ENCODE measurements around a stretch of chr5.

DNA sequence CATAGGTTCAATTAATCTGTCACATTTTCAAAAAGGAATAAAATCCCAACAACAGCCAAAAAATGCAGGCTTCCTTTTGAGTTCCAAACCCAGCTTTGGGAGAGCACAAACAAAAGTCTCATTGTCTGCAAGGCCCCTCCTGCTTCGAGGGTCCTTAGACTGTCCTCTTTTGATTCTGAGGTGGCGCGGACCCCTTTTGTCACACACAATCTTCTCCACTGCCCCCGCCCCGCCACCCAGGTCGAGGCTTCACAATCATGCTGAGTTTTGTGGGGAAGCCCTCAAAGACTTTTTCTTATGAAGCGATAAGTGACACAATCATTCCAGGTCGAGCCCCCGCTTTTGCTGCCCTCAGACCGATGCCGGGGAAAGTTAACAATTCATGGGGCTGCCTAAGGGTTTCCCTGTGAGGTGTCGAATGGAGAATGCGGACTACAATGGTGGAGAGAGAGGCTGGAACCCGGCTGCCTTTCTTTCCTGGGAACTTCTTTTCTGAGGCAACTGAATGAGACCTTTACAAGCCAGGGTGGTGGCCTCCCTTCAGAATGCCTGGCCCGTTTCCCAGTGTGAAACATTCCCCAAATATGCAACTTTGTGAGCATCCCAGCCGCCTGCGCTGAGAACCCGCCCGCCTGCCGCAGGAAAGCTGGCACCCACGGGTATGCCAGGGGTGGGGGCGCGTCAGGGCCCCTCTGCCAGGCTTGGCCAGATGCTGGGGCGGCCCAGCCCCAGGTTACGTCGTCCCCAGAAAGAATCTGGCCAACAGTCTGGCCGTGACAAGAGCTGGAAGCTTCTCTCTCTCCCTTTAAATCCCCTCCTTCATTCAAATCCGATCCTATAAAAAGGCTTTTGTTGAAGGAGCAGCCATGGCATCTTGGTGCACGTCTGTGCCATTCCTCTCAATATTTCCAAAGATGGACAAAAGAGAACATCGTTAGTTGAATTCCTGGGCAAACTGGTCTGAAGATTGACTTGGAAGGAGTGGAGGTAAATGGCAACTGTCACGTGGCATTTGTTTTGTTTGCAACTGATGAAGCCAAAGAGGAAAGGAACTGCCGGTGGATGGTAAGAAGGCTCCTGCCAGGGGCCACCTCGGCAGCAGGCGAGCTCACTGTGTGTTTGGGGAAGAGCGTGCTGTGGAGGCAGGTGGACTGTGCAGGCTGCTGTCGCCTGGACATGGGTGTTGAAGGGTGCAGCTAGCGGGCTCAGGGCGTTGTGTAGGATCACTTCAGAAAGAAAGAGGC is 72.1 kb downstream of the MAP1B start:
- PRO-cap, 2 experiments, result no peak in any of the 2 experiments
- RAMPAGE, long total RNA, 4 experiments, result no peak in any of the 4 experiments

DNA sequence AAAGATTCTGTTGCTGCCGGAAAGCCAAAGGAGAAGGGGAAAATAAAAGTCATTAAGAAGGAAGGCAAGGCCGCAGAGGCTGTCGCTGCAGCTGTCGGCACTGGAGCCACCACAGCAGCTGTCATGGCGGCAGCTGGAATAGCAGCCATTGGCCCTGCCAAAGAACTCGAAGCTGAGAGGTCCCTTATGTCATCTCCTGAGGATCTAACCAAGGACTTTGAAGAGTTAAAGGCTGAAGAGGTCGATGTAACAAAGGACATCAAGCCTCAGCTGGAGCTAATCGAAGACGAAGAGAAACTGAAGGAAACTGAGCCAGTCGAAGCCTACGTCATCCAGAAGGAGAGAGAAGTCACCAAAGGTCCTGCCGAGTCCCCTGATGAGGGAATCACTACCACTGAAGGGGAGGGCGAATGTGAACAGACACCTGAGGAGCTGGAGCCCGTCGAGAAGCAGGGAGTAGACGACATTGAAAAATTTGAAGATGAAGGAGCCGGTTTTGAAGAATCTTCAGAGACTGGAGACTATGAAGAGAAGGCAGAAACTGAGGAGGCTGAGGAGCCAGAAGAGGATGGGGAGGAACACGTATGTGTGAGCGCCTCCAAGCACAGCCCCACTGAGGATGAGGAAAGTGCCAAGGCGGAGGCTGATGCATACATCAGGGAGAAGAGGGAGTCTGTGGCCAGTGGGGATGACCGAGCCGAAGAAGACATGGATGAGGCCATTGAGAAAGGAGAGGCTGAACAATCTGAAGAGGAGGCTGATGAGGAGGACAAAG is 88.6 kb downstream of the MAP1B start:
- PRO-cap, 2 experiments, result no peak in any of the 2 experiments
- RAMPAGE, long total RNA, 4 experiments, result no peak in any of the 4 experiments

DNA sequence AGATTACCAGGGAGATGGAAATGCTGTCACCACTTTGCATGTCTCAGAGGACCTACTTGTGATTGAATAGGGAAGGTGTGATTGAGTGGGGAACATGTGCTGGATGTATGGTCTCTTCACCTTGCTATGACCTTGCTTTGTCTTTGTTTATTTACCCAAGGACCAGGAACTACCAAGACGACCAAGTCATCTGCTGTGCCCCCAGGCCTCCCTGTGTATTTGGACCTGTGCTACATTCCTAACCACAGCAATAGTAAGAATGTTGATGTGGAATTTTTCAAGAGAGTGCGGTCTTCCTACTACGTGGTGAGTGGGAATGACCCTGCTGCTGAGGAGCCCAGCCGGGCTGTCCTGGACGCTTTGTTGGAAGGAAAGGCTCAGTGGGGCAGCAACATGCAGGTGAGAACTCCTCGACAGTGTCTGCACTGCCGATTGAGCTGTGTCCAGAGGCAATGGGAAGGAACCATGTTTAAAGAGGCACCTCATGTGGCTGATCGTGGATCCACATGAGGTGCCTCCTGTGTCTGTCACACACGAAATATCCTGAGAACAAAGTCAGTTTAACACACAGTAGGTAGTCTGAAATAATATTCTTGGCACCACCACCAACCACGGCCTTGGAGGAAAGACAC is 96.2 kb downstream of the MAP1B start:
- PRO-cap, 2 experiments, result no peak in any of the 2 experiments
- RAMPAGE, long total RNA, 4 experiments, result no peak in any of the 4 experiments

GRCh38 chr5:72465125-72465557 is 42.1 kb downstream of the ZNF366 start:
- PRO-cap, 2 experiments, result no peak in any of the 2 experiments
- RAMPAGE, long total RNA, 4 experiments, result no peak in any of the 4 experiments

- PRO-cap, 2 experiments, result no peak in any of the 2 experiments
- RAMPAGE, long total RNA, 4 experiments, result no peak in any of the 4 experiments
These were observed 17.8 kb upstream of the FCHO2 start for GRCh38 chr5:72937723-72938779.

- PRO-cap, 2 experiments, result no peak in any of the 2 experiments
- RAMPAGE, long total RNA, 4 experiments, result no peak in any of the 4 experiments
These were observed 53.0 kb downstream of the FCHO2 start for GRCh38 chr5:73008794-73009233.

GRCh38 chr5:73126425-73126920 is 6.1 kb downstream of the TMEM171 start:
- PRO-cap, 2 experiments, result no peak in any of the 2 experiments
- RAMPAGE, long total RNA, 4 experiments, result no peak in any of the 4 experiments

DNA sequence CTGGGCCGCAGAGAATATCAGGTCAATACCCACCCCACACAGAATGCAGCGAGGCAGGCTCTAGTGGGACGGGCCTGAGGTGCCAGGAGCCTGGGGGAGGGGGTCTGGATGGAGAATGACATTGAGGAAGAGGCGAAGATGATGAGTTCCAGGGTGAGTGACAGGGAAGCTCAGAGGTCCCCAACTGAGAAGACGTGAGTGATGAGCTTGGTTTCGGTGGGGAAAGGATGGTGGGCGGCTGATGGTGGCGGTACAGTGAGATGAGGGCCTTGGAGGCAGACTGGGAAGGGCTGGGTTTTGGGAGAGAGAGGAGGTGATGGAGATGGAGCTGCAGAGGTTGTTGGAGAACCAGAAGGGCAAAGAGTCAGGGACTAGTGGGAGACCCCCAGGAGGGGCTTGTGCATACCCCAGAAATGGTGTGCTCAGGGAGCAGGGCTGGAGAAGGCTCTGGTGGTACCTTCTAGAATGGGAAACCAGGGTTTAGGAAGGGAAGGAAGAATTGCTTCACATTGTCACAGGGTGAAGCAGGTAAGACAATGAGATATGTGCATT is 9.6 kb downstream of the TMEM171 start:
- PRO-cap, 2 experiments, result no peak in any of the 2 experiments
- RAMPAGE, long total RNA, 4 experiments, result no peak in any of the 4 experiments

- PRO-cap, 2 experiments, result no peak in any of the 2 experiments
- RAMPAGE, long total RNA, 4 experiments, result no peak in any of the 4 experiments
These were observed 221.2 kb downstream of the ARHGEF28 start for GRCh38 chr5:73847267-73847577.

- PRO-cap, 2 experiments, result no peak in any of the 2 experiments
- RAMPAGE, long total RNA, 4 experiments, result no peak in any of the 4 experiments
These were observed 439.2 kb downstream of the ENC1 start for GRCh38 chr5:74201333-74201785.

GRCh38 chr5:74636210-74637051 is 4.1 kb downstream of the ENC1 start:
- PRO-cap, 2 experiments, result no peak in any of the 2 experiments
- RAMPAGE, long total RNA, 4 experiments, result no peak in any of the 4 experiments

- PRO-cap, 2 experiments, result no peak in any of the 2 experiments
- RAMPAGE, long total RNA, 4 experiments, result no peak in any of the 4 experiments
These were observed 2.6 kb upstream of the ENC1 start for GRCh38 chr5:74642969-74643652.

DNA sequence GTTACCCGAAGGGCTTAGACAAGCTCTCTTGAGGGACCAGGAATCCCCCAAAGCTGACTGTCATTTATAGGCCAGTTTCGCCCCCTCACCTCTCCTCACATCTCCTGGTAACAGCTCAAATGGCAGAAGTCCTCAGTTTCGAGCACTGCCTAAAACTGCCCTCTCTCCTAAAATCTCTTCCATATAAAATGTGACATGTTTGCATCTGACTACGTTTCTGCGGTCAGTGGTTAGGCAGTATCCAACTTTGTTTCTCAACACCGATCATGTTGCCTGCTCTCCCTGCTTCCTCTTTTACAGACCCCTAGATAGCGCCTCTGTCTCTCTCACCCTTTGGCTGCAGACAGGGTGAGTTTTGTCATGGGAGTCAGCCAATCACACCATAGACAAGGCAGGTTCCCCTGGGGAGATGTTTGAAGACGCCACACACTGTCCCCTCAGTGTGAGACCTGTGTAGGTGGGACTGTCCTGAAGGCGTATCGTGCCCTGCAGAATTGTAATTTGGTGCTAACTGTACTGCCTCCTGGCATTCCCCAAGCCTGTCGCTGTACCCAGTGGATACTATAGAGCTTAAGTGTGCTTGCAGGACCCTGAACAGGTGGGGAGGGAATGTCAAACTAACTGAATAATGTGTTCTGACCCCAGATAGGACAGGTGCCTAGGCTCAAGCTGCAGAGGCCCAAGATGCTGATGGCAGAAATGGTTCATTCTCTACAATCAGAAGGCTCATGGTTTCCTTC is 1.0 kb downstream of the HEXB start:
- PRO-cap, 2 experiments, result peak in 1 of 2 experiments; most common minus-strand start position 298 of the sequence (in 1)
- RAMPAGE, long total RNA, 4 experiments, result no peak in any of the 4 experiments

GRCh38 chr5:74720092-74720923 is 35.3 kb downstream of the HEXB start:
- PRO-cap, 2 experiments, result no peak in any of the 2 experiments
- RAMPAGE, long total RNA, 4 experiments, result start-site peak on the plus strand in 2 of 4 experiments, at chr5:74720276-74720518 at its widest, 6 to 18 reads per replicate

DNA sequence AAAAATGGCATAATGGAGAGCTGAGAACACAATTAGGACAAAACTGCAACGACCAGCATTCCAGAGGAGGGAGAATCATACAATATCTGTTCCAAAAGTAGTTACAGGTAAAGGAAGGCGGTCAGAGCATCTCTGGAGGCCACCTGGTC is 749 bp downstream of the FAM169A start:
- PRO-cap, 2 experiments, result no peak in any of the 2 experiments
- RAMPAGE, long total RNA, 4 experiments, result no peak in any of the 4 experiments

GRCh38 chr5:74917999-74918645 is 51.9 kb upstream of the FAM169A start:
- PRO-cap, 2 experiments, result no peak in any of the 2 experiments
- RAMPAGE, long total RNA, 4 experiments, result no peak in any of the 4 experiments

DNA sequence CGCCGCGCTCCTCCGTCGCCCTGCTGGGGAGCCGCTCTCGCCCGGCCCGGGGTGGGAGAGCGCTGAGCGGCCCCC is 1.1 kb upstream of the GCNT4 start:
- PRO-cap, 2 experiments, result peak in 1 of 2 experiments; most common minus-strand start position 25 of the sequence (in 1)
- RAMPAGE, long total RNA, 4 experiments, result no peak in any of the 4 experiments

DNA sequence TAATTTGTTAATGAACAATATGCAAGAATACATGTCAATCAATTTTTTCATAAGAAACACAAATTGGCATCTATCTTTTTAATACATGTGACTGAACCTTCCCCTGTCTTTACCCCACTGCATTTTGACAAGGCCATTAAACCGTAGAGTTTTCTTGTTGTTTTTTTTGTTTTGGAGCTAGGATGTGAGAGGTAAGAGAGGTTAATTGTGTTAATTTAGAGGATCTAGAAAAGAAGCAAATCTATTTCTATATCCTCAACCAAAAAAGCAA is 23.2 kb downstream of the ANKRD31 start:
- PRO-cap, 2 experiments, result no peak in any of the 2 experiments
- RAMPAGE, long total RNA, 4 experiments, result no peak in any of the 4 experiments

DNA sequence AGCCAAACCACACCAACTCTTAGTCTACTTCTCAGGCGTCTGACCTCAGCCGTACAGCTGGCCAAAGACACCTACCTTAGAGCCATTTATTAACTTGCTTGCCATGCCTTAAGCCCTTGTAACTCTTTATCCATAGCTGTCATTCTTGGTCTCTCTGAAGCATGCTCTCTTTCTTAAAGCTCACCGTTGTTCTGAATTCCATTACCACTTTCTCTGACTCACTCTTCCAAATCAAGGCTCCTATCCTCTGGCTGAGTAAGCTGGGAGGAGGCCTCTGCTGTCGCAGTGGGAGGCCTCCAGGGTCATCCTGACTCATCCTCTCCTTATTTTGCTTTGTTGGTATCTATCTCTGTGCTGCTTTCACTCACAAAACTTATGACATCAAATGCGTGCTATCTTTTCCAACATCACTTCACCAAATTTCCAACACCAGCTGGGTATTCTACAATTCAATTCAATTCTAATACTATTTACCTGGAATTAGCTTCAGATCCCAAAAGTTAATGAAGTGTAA is 16.1 kb upstream of the HMGCR start:
- PRO-cap, 2 experiments, result no peak in any of the 2 experiments
- RAMPAGE, long total RNA, 4 experiments, result no peak in any of the 4 experiments

DNA sequence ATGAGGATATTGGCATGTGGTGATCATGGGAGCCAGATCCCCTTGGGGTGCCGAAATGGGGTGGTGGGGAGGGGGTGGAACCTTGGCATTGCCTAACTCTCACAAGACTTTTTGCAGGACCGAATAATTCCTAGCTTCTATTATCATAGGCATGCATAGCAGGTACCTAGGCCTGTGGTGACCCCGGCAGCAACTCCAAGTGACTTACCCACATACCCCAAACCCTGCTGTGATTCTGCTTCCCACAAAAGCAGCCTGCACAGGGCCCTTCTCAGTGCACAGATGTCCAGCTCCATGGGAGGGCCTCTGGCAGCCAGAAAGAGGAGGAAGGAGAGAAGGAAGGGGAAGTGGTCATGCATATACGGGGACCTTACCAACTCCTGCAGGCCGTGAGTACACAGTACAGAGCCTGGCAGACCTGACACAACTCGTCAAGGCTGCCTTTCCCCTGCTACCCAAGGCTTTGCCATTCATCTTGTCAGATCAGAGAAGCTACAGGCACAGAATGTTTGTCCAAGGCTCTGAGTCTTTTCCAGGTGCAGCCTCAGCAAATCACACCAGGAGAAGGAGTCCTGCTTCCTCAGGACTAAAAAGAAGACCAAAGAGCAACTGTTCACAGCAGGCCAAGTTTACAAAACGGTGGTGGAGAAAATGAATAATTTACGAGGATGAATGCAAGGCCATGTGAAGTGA is 61.1 kb upstream of the IQGAP2 start:
- PRO-cap, 2 experiments, result no peak in any of the 2 experiments
- RAMPAGE, long total RNA, 4 experiments, result no peak in any of the 4 experiments

Data from upper lobe of left lung (tissue), 5 donors.